NCI-H460 (cell line): ENCODE data around the gene ECT2L.

DNA sequence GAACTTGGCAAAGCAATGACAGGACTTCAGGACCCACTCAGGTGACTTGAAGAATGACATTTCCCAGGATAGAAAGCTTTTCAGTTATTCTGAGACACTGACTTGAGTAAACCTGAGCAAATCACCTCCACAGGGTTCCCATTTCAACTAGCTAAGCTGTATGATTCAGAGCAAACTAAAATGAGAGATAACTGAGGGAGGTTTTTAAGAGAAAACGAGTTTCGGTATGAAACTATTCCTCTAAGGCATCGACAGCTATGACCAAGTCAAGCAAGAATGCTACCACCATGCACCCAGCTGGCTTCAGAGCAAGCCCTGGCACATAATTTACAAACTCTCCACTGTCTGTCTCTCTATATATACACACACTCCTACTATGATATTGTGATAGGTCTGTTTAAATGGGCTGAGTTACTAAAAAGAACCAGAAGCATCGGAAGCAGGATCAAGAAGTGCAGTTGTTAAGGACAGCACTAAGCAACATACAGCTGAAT, 75.3 kb downstream of the PERP start:
RAMPAGE:
- cytosol, long total RNA, result no peak
- long total RNA, result no peak
- nucleus, long total RNA, result no peak

DNA sequence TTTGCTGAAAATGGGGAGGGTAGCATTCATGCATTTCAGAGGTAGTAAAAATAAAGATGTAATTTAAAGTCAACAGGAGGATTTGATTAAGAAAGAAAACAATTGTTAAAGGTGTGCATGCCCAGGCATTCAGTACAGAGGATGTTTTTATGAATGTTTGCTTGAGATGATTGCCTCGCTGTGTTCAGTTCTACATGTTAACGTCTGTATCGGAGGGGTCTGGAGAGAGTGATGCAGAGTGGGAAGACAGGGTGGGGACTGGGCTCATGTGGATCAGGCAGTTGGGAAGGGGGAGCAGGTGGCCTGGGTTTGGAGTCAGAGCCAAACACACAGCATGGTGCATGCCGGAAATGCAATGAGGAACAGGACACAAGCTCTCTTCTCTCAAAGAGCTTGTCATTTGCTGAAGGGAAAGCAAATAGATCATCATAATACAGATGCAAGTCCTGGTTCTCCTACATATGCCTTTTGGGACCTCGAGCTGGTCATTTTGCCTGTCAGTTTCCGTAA, 21.6 kb downstream of the ARFGEF3 start:
RAMPAGE:
- cytosol, long total RNA, result no peak
- long total RNA, result no peak
- nucleus, long total RNA, result no peak

GRCh38 chr6:138222895-138223217, 4.6 kb upstream of the PBOV1 start:
RAMPAGE:
- cytosol, long total RNA, result no peak
- long total RNA, result no peak
- nucleus, long total RNA, result no peak

DNA sequence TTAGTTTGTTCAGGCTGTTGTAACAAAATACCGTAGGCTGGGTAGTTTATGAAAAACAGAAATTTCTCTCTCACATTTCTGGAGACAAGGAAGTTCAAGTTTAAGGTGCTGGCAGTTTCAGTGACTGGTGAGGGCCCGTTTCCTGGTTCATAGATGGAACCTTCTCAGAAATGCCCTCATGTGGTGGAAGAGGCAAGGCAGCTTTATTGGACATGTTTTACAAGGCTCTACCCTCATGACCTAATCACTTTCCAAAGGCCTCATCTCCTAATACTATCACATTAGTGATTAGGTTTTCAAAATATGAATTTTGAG, 2.4 kb downstream of the HEBP2 start:
RAMPAGE:
- cytosol, long total RNA, result no peak
- long total RNA, result no peak
- nucleus, long total RNA, result no peak

GRCh38 chr6:138413453-138414544, 9.8 kb downstream of the HEBP2 start:
RAMPAGE:
- cytosol, long total RNA, result no peak
- long total RNA, result no peak
- nucleus, long total RNA, result no peak

DNA sequence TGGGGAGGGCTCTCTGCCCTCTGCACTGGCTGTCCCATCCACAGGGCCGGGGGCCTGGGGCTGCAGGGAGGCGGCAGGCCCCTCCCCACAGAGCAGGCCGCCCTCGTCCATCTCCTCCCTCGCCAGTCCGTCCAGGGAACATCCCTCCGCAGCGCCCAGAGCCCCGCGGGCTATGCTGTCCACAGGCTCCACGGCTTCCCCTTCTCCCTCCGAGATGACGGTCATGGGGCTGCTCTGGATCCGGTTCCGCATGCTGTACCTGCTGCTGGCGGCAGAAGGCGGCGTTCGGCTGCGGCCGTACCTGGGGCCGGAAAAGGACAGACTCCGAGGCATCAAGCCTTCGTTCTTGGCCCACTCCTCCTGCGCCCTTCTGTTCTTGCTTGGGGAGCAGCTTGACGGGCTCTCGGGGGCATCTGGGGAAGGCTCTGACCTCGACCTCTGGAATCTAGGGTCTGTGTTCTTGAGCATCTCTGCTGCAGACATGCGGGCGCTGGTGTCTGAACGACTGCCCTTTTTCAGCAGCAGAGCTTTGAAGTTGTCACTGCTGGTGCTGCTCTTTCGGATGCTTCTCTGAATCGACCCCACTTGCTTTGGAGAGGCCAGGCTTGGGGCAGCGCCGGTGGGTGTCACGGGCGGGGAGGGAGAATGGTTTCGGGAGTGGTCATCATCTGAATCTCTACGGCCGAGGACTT, 20.2 kb downstream of the HEBP2 start:
RAMPAGE:
- cytosol, long total RNA, result no peak
- long total RNA, result no peak
- nucleus, long total RNA, result no peak

RAMPAGE:
- cytosol, long total RNA, result no peak
- long total RNA, result no peak
- nucleus, long total RNA, result no peak
Observed at GRCh38 chr6:138500914-138501113, 1.5 kb upstream of the NHSL1 start.

DNA sequence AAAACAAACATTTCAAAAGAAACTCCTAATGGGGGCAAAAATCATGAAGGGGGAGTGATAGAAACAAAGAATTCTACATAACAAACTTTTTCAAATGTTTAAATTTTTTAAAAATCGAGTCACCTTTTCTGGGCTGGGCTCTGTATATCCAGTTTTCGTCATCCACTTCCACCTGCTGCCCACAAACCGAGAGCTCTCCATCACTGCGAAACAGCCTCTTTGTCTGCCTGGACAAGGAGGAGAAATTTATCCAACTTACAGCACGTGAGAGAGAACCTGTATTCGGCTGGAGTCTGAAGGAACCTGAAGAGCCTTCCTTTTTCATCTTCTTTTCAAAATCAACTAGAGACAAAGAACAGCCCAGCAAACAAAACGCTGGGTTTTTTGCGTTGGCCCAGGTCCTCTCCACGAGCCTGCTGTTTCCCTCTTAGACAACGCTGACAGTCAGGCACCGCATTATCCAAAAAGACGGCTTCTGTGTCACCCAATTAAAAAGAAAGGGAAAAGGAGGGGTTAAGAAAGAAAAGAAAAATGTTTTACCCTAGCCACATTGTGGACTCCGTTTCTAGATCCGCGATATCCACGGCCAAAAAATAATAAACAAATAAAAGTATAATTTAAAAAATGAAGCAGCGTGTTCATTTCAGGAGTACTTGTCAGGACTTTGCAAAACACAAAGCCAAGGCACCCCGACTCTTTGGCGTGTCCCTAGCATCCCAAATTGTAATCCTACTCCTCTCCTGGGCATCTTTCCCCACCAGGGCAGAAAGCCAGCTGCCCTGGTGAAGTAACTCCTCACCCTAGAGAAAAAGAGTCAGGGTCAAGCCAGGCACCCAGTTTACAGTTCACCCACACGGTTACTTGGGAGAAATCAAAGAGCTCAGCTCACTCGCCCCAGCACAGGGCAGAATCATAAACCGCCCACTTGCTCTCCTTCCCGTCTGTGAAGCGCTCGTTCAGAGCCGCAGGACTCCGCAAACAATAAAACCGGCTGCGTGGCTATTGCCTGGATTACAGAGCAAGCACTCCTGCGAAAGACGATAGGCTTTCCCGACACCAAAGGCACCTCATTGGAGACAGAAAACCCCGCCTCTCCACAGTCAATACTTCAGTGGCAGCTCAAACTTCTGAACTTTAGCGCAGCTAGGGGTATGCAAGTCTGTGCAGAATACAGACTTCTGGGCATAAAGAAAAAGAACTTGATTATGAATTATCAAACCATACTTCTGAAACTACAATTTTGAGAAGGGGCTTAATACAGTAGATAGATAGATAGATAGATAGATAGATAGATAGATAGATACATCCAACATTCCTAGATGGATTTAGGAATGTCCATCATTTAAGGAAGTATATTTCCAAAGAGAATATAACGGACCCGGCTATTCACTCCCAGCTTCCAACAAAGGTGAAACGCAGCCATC, 72.8 kb upstream of the NHSL1 start:
RAMPAGE:
- cytosol, long total RNA, result no peak
- long total RNA, result no peak
- nucleus, long total RNA, result no peak

RAMPAGE:
- cytosol, long total RNA, result no peak
- long total RNA, result no peak
- nucleus, long total RNA, result no peak
Observed at GRCh38 chr6:138693408-138694150, 80.0 kb upstream of the CCDC28A start.

RAMPAGE:
- cytosol, long total RNA, result no peak
- long total RNA, result no peak
- nucleus, long total RNA, result no peak
Observed at GRCh38 chr6:138795555-138796676, at the start of gene ECT2L. Gene ECT2L (plus strand): TSS chr6:138796087.

RAMPAGE:
- cytosol, long total RNA, result no peak
- long total RNA, result no peak
- nucleus, long total RNA, result no peak
Observed at GRCh38 chr6:138914894-138915386, 73.1 kb downstream of the REPS1 start.

DNA sequence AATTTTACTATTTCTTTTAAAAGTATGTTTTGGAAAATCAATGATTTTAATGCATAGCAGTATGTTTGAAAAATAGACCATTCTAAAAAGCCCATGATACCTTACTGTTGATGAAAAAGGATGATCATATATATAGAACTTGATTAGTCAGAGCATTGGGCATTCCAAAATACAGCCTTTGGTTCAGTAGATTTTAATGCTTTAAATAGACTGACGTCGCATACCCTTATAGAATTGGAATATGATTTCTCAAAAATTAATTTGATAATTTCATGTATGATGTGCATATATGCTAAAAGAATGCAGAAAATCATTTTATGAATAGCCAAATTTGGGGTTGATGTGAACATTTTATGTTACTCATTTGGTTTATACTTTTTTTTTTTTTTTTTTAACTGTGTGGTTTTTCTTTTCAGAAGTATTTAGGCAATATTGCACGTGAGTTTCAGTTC, 43.3 kb downstream of the HECA start:
RAMPAGE:
- cytosol, long total RNA, result no peak
- long total RNA, result no peak
- nucleus, long total RNA, result no peak

GRCh38 chr6:139262358-139263302, 29.2 kb downstream of the TXLNB start:
RAMPAGE:
- cytosol, long total RNA, result no peak
- long total RNA, result no peak
- nucleus, long total RNA, result no peak

DNA sequence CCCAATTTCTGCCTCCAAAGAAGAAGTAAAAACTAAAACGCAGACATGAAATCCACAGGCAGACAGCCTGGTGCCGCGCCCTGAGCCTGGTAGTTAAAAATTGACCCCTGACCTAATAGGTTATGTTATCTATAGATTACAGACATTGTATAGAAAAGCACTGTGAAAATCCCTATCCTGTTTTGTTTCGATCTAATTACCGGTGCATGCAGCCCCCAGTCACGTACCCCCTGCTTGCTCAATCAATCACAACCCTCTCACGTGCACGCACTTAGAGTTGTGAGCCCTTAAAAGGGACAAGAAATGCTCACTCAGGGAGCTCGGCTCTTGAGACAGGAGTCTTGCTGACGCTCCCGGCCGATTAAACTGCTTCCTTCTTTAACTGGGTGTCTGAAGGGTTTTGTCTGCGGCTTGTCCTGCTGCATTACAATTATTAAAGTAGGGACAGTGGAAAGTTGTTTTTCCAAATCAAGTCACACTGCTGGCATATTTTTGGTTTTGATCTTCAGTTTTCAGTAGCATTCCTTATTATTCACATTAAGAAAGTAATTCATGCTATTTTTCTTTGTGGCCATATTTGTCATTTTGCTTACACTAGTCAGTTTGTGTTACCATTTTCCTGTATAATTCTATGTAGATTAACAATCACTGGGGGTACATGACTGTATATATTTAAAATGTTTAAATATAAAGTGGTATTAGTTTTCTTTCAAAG, 2.5 kb downstream of the TXLNB start:
RAMPAGE:
- cytosol, long total RNA, result no peak
- long total RNA, result no peak
- nucleus, long total RNA, result no peak

GRCh38 chr6:139371285-139372356, 2.8 kb downstream of the CITED2 start:
RAMPAGE:
- cytosol, long total RNA, result no peak
- long total RNA, result no peak
- nucleus, long total RNA, result no peak

DNA sequence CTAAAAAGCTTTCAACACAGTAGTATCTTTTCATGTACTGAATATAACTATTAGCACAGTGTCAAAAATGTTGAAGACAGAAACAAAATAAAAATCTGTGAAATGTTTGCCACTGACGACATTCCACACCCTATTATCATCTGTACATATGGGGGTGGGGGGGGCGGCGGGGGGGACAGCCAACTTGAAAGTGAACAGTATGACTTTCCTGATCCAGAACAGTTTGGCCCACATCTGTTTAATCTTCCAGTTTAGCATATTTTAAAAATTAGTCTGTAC, 2.2 kb downstream of the CITED2 start:
RAMPAGE:
- cytosol, long total RNA, result no peak
- long total RNA, result no peak
- nucleus, long total RNA, result no peak

RAMPAGE:
- cytosol, long total RNA, result no peak
- long total RNA, result no peak
- nucleus, long total RNA, result no peak
Observed at GRCh38 chr6:139372636-139373668, 1.5 kb downstream of the CITED2 start.

RAMPAGE:
- cytosol, long total RNA, result no peak
- long total RNA, result no peak
- nucleus, long total RNA, result no peak
Observed at GRCh38 chr6:139381279-139381731, 6.9 kb upstream of the CITED2 start.

DNA sequence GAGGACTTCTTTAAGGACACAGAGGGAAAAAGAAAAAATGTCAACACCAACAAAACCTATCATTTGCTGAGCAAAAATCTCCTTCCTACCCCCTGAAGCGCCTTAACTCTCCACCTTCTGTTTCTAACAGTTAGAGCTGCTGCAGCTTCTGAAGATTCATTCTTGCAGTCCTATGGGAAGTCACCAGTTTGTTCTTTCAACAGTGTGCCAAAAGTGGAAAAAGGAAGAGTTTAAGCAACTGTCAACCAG, 172.6 kb upstream of the CITED2 start:
RAMPAGE:
- cytosol, long total RNA, result no peak
- long total RNA, result no peak
- nucleus, long total RNA, result no peak

GRCh38 chr6:139550189-139550728, 175.8 kb upstream of the CITED2 start:
RAMPAGE:
- cytosol, long total RNA, result no peak
- long total RNA, result no peak
- nucleus, long total RNA, result no peak